ENCODE measurements around a stretch of chr7.

- PRO-cap = no peak
Observed at GRCh38 chr7:16661867-16662270, 15.9 kb downstream of the BZW2 start.

GRCh38 chr7:16743176-16743785 is 10.3 kb upstream of the TSPAN13 start:
- PRO-cap = no peak

GRCh38 chr7:16800976-16801199 is 3.9 kb downstream of the AGR2 start:
- PRO-cap = no peak

DNA sequence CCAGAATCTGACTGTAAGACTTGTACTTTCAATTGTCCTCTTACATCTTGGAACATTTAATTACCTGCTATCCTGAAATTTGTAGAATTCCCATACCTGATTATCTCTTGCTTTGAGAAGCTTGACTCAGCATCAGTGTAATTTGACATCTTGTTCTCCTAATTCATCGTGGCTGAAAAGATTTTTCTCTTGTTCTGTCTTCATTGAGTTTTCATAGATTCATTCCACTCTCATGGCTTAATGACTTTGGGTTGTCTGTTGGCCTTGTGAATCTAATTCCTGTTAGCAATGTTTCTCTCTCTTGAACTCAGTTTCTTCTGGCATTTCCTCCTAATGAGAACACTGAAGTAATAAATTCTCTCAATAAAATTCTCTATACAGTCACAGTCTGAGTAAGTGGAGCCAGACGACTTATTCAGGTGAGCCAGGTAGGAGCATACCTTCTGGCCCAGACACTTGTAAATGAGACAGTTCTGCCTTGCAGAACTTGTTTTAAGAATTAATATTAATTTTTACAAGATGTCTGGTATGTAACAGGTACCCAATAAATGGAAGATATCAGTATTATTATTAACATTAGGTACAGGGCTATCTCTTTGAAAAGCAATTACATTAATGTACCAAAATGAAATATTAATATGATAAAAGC is 28.5 kb upstream of the AGR2 start:
- PRO-cap = no peak

GRCh38 chr7:16847025-16847837 is 34.6 kb downstream of the AGR3 start:
- PRO-cap = no peak

DNA sequence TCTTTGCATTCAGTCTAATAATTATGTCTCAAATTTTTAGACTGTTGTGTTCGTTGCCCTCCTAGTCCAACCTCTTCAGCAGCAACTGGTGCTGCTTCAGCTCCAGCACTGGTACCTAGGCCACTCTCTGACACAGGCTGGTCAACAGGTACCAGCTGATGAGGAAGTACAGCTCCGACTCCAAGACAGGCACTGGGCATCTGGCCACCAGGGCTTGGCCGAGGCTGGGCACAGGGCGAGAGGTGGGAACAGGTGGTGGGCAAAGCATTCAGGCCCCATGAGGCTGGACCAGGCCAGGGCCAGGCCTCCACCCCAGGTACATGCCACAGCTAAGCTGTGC is 151.4 kb upstream of the AGR3 start:
- PRO-cap = no peak

DNA sequence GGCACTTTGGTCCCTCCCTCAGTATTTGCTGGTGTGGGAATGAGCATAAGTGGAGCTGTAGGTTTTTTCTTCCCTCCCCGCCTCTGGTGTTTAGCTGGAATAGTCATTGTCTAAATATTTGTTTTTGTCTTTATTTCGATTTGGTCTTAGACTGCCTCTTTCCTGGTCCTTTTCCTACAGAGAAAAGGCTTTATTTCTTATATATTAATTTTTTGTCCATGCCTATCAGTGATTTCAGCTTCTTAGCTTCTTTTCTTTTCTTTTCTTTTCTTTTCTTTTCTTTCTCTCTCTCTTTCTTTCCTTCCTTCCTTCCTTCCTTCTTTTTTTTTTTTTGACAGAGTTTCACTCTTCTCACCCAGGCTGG is 203.5 kb upstream of the AGR3 start:
- PRO-cap = no peak

DNA sequence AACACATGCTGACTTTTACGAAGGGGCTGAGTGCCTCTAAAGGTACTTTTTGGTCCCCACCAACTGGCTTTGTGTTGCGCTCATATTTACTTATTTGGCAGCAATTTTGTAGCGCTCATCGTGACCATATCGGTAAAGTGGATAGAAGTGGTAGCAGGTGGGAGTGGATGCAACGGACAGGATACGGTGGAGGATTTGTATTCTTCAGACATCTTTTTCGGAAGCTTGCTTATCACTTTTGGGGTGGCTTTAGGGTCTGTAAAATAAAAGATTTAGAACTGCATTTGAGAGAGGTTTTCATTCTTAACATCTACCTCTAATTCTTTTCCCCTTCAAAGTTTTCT is 1.3 kb downstream of the AHR start:
- PRO-cap = no peak

DNA sequence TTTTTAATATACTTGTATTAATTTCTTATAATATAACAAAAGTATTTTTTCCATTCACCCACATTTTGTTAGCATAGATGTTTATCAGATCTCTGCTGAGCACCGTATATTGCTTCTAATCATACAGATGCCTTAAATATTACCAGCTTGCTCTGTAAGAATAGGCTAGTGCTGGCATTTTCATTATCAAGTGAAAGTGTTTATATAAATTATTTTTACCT is 2.5 kb downstream of the AHR start:
- PRO-cap = no peak

DNA sequence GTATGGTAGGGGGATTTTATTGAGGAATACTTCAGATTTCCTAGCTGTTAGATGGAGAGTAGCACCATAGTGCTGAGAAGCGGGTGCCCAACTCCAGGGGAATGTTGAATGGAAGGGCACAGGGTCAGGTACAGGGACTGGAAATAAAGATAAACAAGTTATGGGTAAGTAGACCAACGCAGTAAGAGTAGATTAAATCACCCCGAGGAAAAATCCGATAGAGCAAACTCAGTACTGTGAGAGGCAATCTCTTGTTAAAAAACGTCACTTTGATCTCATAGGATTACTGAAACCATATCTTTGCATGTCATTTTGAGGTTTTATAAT is 6.9 kb downstream of the AHR start:
- PRO-cap = no peak

- PRO-cap = no peak
Observed at GRCh38 chr7:17322204-17322668, 23.8 kb downstream of the AHR start.

GRCh38 chr7:17325345-17325961 is 27.0 kb downstream of the AHR start:
- PRO-cap = no peak

DNA sequence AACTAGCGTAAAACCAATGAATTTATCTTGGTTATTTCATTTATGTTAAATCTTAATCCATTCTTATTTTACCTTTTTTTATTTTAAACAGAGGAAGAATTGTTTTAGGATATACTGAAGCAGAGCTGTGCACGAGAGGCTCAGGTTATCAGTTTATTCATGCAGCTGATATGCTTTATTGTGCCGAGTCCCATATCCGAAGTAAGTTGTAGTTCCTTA is 36.3 kb downstream of the AHR start:
- PRO-cap = no peak

DNA sequence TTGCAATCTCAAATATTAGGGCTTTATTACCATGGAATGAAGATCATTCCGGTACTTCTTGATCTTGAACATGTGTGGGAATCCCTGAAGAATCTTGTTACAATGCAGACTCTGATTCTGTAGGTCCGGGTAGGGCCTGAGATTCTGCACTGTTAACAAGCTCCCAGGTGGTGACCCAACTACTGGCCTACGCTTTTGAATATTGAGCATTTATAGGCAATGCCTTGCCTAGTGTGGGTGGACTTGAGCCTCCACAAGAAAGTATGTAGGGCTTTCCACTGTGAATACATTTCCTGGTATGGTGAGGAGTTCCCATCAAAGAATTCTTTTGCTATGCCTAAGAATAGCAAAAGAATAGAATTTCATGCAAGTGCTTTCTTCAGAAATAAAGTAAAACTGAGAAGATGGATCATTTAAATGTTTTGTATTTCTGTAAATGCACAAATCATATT is 71.2 kb downstream of the AHR start:
- PRO-cap = no peak

GRCh38 chr7:17729054-17729375 is 211.3 kb downstream of the SNX13 start:
- PRO-cap = no peak

DNA sequence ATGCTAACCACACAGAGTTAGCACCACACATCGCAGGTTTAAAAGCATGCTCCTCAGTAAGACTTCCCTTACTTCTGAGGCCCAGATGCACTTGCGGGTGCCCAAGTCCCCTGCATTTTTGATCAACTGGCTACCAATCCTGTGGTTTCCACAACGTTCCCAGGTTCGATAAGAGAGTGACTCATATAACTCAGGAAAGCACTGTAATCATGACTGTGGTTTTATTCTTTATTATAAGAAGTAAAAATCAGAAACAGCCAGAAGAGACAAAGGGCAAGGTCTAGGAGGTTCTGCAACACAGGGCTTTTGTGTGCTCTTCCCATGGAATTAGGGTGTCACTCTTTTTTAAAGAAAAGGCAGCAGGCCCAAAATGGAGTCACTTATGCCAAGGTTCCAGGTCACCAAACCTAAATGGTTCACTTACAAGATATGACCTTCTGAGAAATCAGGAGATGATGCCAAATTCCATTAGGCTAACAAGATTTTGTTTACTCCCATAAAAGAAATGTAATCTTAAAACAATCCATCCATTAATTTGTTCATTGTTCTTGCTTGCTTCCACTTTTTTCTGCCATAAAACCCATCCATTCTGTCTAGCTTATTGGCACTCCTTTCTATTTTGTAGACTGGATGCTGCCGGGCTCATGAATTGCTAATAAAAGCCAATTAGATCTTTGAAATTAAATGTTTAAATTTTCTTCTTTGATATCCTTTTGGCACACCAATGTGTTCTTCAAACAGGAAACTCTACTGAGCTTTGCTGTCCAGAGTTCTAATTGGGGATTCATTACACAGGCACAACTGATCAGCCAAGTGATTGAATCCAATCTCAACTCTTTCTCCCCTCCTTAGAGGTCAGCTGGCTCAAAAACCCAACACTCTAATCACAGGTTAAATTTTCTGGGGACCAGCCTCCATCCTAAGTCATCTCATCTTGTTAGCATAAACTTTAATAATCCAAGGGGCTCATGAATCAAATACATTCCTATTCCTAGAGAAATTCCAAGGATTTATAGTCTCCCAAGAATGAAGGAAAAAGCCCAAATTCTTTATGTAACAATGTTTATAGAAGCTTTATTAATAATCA is 158.0 kb downstream of the SNX13 start:
- PRO-cap = no peak

DNA sequence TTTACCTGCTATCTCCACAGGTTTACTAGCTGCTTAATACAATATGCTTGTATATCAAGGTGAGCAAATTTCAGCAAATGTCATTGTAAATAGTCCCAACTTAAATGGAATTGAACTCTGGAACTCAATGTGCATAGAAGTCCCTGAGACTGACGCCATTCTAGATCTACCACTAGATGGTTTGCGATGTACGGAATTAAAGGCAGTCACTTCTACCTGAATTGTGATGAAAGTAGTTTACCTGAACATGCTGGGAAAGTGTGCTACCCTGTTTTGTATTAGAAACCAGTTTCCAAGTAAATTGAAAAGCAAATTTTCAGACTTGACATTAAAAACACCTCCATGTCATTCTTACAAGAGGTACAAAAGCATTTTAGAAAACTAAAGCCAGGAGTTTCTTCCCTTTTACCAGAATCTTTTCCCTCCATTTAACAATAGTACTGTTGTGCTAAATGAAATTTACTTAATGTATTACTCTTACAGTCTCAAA is 952 bp upstream of the SNX13 start:
- PRO-cap = no peak

GRCh38 chr7:18505844-18506074 is 10.2 kb downstream of the HDAC9 start:
- PRO-cap = no peak

GRCh38 chr7:20331592-20332369 is 1.1 kb downstream of the ITGB8 start:
- PRO-cap = bidirectional peak, plus-strand start at chr7:20331842, minus-strand start at chr7:20331735

- PRO-cap = no peak
Observed at GRCh38 chr7:20785299-20786195, 1.1 kb downstream of the SP8 start.

Measured in right common carotid artery plus branches (tissue), 1 donor.